Renal cortical epithelial cell (primary cell): ENCODE measurements around a stretch of chr2.

- RRBS = no CpG with 5 or more reads among the region's 6 CpGs
Measured at GRCh38 chr2:136242559-136243080, 124.7 kb upstream of the CXCR4 start.

- RRBS = no CpG with 5 or more reads among the region's 2 CpGs
Measured at GRCh38 chr2:138599008-138599302, 97.4 kb downstream of the SPOPL start.

GRCh38 chr2:139410425-139411287 is 630.5 kb upstream of the NXPH2 start:
- RRBS = 94% methylated on average over 8 of the region's 45 CpGs

GRCh38 chr2:142873740-142874995 is 3.3 kb upstream of the KYNU start:
- RRBS = no CpG with 5 or more reads among the region's 5 CpGs

DNA sequence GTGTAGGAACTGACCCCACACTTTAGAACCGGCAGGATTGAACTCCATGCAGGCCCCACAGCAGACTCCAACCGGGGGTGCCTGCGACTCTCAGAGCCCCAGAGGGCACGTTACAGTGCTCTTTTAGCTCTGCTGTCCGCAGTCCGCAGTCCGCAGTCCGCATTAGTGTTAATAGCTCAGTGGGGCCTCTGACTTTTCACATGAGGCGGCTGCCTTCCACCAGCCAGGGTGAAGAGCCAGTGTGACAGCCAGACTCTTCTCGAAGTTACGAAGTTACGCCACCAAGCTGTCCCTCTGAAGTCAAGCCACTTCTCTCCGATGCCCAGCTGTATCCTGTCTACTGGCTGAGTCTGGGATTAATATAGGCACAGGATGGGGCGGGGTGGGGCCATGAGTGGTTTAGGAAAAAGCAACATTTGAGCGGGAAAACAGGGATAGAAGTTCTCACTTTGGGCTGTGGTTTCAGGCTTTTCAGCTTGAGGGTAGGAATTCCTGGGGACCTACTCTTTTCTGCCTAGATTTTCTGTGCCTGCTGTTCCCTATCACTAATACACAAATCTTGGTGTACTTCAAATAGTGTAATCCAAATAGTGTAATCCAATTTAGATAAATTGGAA is 102.5 kb upstream of the ARHGAP15 start:
- RRBS = 40% methylated on average over 1 of the region's 15 CpGs

GRCh38 chr2:143041867-143042413 is 87.3 kb upstream of the ARHGAP15 start:
- RRBS = no CpG with 5 or more reads among the region's 4 CpGs

DNA sequence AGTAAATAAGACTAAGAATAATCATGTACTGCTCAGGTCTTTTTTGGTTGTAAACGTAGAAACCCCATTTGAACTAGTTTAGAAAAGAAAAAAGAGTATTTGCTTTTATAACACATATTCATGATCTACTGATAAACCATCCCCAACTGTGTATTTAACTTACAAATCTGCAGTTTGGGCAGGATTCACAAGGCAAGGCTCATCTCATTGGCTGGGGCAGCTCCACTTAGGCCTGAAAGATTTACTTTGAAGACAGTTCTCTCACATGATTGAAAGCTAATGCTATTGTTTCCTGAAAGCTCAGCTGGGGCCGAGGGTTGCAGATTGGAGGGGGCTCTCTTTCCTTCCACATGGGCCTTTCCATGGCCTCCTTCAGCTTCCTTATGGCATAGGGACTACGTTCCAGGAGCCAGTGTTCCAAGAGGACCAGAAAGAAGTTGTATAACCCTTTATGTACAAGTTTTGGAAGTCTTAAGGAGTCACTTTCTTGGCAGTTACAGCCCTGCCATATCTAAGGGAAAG is 47.4 kb downstream of the ARHGAP15 start:
- RRBS = no CpG with 5 or more reads among the region's 3 CpGs

GRCh38 chr2:143482606-143483098 is 353.4 kb downstream of the ARHGAP15 start:
- RRBS = no CpG with 5 or more reads among the region's 7 CpGs

- RRBS = no CpG with 5 or more reads among the region's 3 CpGs
Measured at GRCh38 chr2:143718649-143719215, 589.5 kb downstream of the ARHGAP15 start.

DNA sequence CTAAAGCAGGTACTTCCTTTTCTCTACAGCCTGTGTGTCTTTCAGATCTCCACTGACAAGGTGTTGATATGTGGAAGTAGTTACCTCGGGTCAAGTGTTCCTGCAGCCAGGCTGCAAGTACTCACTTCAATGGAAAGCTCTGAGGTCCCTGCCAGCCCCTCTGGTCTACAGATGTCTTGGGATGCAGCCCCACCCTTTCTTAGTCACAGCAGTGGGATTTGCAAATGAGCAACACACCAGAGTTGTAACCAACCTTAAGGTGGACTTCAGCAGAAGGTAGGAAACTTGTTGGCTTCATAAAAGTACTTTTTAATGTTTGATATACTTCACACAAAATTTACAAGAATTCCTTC is 513.0 kb downstream of the GTDC1 start:
- RRBS = no CpG with 5 or more reads among the region's 1 CpG

DNA sequence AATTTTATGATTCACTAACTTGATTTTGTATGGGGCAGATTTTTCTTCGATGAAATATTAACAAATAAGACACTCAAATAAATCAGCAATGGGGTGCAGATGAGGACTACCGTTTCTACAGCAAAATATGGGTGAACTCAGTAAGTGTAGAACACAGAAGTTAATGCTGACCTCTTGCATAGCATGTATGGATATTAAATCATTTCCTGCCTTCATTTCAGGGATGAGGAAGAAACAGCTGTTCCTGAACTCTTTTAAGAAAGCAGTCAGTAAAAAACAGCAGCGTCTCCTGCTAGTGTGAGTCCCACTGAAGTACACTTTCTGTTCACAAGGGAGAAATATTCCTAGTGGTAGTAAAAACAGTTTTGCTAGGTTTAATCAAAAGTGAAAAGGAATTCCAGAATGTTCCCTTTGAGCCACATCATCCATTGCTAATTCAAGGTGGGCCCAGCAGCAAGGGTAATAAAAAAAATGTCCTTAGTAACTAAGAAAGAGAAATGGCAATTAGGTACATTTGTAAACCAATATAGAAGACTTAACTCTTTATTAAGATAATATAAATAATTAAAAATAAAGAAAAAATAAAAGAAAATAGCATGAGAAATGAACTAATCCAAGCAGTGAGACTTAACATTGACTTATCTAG is 191.3 kb downstream of the GTDC1 start:
- RRBS = no CpG with 5 or more reads among the region's 3 CpGs

- RRBS = no CpG with 5 or more reads among the region's 10 CpGs
Measured at GRCh38 chr2:144183601-144184315, 148.6 kb downstream of the GTDC1 start.

DNA sequence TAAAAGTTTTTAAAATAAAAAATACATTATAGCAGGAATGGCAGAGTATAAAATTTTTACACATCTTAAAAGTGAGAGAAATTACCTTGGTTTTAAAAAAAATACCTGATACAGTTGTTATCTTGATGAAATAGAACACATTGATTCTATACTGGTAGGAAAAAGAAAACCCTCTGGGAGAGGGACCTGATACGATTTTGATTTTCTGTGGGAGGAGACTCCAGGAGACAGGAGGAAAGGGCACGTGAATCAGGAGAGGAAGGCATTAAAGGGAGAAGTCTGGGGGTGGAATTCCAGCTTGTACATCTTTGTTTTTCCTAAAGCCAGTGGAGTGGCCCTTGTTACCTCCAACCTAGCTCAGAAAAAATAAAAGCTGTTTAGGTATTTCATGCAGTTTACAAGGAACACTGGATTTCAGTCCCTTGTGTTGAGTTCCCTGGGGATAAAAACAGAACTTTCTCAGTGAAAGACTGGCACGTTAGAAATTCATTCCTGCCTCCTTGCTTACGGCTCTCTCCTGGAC is 17.2 kb upstream of the GTDC1 start:
- RRBS = no CpG with 5 or more reads among the region's 4 CpGs

DNA sequence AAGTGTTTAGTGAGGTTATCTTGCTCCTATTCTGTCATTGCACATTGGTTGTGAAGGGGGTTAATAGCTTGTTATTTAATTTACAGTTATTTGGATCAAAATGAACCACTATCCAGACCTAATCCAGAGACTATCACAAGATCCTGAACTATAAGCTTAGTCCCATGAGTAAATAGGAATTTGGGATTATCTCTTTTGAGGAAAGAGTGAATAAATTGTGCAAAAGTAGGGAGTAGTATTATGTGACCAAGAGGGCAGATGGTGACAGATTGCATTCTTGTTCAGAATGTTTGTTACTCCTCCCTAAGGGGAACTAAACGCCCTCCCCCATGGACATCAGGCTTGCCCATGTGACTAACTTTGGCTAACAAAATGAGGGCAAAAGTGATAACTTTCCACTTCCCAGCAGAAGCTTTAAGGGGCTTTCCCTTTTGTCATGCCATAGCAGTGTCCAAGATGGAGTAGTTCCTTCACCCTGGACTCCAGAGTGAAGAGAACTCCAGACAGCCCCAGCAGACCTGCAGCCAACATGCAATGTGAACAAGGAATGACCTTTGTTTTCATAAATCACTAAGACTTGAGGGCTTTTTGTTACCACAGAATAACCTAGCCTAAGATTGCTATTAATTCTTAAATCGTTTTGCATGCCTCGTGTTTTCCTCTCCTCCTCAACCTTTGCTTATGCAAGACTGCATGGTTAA is 24.0 kb upstream of the GTDC1 start:
- RRBS = no CpG with 5 or more reads among the region's 3 CpGs

GRCh38 chr2:144435732-144436381 is 84.1 kb downstream of the ZEB2 start:
- RRBS = no CpG with 5 or more reads among the region's 6 CpGs

GRCh38 chr2:144489069-144490390 is 30.4 kb downstream of the ZEB2 start:
- RRBS = no CpG with 5 or more reads among the region's 12 CpGs

- RRBS = no CpG with 5 or more reads among the region's 16 CpGs
Measured at GRCh38 chr2:144508110-144509018, 11.6 kb downstream of the ZEB2 start.

DNA sequence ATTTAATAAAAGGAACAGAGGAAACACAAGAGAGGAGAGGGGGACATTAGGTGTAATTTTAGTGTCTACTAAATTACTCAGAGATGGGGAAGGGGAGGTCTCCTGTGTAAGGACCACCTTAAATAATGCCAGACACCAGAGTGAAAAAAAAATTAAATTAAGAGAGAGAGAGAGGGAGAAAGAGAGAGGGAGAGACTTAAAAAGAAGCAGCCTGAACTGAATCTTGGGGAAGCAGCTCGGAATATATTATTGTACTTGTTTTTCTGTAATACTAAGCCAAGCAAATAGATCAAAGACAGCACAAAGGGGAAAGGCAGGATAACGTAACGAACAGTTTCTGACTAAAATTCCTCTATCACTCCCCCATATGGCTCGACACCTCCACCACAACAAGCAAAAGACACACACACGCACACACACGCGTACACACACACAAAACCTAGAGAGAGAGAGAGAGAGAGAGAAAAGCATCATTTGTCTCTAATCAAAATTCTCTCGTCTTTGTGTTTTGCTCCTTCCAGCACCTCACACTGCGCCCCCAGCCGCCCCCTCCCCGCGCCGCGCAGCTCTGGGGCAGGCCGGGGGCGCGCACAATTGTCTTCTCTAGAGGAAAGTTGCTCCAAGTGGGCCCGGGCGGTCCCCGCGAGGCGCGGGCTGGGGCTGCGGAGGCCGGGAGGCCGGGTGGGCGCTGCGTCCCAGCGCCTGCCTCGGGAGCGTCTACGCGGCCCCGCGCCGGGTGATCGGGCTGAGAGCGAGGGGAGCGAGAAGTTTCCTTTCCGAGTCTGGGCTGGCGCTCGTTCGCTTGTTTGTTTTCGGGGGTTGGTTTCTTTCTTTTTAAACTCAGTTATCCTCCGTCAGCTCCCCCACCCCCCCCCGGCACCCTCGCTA is 4.3 kb downstream of the ZEB2 start:
- RRBS = 2% methylated on average over 19 of the region's 47 CpGs

DNA sequence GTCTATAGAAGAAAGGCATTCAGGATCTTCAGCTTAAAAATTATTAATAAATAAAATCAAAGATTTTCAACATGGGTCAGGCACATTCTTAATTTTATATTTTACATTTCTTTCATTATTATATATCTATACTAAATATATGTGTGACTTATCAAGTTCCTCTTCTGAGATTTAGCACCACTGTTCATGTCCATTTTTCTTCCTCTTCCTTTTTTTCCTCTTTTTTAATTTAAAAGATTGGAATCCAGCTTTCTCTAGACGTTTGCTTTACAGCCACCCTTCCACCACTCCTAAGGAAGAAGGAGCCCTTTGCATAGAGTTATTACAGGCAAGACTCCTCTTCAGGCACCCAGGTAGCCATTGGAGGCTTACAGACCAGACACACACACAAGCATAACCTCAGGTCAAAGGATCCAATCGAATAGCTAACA is 2.2 kb upstream of the ZEB2 start:
- RRBS = no CpG with 5 or more reads among the region's 2 CpGs